Epithelial cell of prostate (primary cell): ENCODE measurements around the gene FABP1.

DNA sequence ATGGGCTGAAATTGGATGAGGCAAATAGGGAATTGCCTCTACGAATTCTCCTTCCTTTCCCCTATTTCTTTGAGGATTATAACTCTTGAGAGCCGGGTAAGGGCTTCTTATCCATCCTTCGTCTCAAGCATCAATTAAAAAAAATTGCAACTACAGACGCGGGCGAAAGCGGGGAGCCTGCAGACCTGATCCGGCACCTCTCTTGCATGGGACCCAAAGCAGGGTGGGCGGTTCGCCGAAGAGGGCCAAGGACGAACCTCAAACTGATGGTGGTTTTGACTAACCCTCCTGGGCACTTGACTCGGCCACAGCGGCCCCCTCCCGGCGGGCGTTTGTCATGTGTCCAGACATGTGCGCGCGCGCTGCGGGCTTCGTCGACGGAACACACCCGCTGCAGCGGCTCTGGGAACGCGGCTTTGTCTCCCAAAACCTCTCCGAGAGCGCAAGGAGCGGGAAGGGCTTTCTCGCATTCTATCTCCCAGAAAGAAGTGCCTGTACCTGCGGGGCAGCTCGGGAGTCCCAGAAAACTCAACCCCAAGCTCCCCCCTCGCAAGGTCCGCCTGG, 1.9 kb downstream of the CD8A start:
- RRBS, result 39% methylated on average over 7 of the region's 37 CpGs

- RRBS, result 2% methylated on average over 6 of the region's 28 CpGs
These were observed 16.7 kb upstream of the CD8A start for GRCh38 chr2:86807349-86807811.

DNA sequence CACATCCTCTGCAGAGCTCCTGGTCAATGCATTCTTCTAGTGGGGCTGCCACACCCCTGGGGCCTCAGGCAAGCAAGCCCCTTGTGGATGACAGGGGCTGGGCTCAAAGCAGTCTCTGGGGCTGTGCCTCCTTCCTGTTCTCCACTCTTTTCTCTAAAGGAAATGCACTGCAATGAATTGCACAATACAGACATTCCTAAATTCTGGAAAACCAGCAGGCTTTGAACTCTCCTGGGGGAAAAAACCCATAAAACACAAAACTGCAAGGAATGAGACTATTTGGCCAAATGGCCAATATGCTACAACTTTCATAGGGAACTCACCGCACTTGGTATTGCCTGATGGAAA, 293.9 kb upstream of the PLGLB2 start:
- RRBS, result no CpG with 5 or more reads among the region's 1 CpG

GRCh38 chr2:87521159-87521929, 226.5 kb upstream of the PLGLB2 start:
- RRBS, result no CpG with 5 or more reads among the region's 16 CpGs

DNA sequence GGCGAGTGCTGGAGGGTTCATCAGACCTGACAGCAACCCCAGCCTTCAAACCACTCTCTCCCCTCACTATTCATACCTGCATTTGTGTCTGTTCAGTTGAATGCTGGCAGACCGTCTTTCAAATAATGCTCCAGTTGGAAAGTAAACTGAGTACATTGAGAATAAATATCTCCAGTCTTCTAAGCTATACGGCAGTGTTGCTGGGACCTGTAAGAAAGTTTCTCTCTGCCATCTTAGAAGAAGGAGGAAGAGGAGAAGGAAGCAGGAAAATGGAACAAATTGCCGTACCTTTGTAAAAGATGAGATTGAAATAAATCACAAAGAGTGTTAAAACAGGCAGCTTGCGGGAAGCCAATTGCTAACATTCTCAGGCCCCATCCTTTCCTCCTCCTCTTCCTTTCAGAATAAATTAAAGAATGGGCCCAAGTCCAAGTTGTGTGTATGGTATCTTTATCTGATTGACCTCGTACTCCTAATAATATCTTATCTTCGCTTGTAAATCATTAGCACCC, 216.4 kb upstream of the PLGLB2 start:
- RRBS, result no CpG with 5 or more reads among the region's 7 CpGs

- RRBS, result no CpG with 5 or more reads among the region's 13 CpGs
These were observed 143.8 kb upstream of the PLGLB2 start for GRCh38 chr2:87603880-87604703.

DNA sequence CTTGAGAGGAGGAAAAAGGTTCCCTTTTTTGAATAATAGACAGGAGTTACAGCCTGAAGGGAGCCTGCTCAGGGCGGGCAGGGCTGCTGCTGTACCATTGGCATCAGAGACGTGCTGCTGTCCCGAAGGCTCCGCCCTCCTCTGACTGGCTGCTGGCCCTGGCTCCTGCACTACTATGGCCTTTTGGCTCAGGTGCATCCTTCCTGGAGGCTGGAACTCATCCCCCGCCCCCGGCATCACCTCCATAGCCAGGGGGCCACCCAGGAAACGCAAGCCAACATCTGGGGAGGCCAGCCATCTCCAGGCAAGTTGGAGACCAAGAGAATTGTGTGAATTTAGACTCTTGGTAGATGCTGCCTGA, 107.8 kb upstream of the PLGLB2 start:
- RRBS, result no CpG with 5 or more reads among the region's 7 CpGs

- RRBS, result no CpG with 5 or more reads among the region's 3 CpGs
These were observed 1.1 kb upstream of the SMYD1 start for GRCh38 chr2:88066572-88066897.

- RRBS, result no CpG with 5 or more reads among the region's 11 CpGs
These were observed at the start of gene FABP1 for GRCh38 chr2:88127868-88128438. TSS of gene FABP1 (minus strand) at chr2:88128062.

DNA sequence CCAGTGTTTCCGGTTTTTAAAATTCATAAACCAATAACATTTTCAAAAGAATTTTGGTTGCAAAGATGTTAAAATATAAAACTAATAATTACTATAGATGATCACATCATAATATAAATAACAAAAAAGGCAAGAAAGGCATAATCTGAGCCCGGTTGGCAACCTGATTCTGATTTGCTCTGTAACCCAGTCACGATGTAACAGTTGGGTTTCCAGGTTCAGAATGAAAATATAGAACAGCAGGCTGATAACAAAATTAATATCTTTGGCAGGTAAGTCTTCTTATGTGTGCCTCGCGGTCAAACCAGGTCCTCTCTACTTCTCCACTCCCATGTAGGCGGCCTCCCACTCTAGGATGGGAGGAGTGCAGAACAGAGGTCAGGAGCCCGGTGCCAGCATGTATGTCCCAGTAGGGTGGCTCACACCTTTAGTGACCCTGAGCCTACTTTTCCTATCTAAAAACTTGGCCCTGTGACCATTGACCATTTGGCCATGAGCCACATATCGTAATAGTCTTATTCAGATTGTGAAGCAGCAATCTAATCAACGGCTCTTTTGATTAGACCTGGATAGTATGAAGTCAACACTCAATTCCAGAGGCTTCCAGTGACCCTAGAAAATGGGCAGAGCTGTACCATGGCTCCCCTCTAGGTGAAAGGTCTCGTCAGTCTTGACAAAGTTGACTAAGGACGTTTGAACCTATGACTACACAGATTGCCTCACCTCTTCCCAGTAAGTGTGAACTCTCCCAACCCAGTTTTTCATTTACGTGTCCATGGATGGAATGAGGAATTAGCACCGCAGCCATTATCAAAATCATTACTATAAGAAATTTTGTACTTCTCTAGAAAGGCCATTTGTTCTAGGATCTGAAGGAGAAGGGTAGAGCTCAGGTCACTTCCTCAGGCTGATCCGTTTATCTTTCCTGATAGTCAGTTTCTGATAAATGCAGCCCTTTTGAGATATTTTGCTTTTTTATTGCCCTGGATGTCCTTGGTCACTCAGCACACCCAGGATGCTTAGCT, 17.1 kb upstream of the FABP1 start:
- RRBS, result no CpG with 5 or more reads among the region's 14 CpGs

GRCh38 chr2:88538595-88538957, 14.1 kb downstream of the TEX37 start:
- RRBS, result no CpG with 5 or more reads among the region's 7 CpGs

DNA sequence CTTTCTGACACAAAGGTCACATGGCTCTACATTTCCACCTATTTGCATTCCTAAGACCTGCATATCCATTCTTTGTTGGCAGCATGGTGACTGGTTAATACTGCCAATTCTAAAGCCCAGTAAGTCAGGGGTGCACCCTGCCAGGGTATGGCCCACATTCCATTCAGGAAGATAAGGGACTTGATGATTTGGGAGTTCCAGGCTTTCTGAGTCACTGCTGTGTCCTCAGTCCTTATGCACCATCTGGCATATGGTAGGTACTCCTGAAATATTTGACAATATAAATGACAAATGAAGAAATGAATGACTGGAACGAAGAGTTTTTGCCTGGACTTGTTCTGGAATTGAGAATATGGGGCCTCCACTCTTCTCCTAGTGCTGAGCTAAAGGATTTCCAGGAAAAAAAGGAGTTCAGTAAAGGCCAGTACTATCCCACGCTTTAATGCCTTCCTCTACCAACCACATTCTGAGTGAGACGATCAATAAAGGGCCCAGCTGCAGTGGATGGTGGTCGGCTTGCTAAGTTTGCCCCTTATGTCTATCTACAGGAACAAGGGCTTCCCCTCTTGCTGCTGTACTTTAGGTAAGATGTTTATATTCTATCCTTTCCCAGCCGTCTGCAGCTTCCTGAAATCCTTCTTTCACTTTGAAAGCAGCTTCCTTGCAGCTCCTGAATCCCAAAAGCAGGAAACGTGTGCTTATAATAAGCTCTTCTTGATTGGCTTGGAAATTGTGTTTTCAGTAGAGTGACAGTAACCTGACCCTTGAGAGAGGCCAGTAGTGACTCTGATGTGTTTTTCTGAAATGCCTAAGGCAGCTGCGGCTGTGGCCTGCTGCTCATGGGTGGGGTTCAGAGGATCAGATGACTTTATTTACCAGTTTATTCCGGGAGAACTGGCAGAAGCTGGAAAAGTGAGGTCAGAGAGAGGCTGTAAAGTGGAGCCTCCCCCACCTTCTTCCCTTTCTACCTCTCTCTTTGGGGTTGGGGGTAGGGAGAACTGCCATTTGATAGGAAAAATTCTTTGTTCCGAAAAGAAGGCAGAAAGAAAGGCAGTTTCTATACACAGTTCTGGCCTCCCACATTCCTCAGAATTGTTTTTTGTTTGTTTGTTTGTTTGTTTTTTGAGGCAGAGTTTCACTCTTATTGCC, 32.0 kb upstream of the EIF2AK3 start:
- RRBS, result no CpG with 5 or more reads among the region's 9 CpGs

DNA sequence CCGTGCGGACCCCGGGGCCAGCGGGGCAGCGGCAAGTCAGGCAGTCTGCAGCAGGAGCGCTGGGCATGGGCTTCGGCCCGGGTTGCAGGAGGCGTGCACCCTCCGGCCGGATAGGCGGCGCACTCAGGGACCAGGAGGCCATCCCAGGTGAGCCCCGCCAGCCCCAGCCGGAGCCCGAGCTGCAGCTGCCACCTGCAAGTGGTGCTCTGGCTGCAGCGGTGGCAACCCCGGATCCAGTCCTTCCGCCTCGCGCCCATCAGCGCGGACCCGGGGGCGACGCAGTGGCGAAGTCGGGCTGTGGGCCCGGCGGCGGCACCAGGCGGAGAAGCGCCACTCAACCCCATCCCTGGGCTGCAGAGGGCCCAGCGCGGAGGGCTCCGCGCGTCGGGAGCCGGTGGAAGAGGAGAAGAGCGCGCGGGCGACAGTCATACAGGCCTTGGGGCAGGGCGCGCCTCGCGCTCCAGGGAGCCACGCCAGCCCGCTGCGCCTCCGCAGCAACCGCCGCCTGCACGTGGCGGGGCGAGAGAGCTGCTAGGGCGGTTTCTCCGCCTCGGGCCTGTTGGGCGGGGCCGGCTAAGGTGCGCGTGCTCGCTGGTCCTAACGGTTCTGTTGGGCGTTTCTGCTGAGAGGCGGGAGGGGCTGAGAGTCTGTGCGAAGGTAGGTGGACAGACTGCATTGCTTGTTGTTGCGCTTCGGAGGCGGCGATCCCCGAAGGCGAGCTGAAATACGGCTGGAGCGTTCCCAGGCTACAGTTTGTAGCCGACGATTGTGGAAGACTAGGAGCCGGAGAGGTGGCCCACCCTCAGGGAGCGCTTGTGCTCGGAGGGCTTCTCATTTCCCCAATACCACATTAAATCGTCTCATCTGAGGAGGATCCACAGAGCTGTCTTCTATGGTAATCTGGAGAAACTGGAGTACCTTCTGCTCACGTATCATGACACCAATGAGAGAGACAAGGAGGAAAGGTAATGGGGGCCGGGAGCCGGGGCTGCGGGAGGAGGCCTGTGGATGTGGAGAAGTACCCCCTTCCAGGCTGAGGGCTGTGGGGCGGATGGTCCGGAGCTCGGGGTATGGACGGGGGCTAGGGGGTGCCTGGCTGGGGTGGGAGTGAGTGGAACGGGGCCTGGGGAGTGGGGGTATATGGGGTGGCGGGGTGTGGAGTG, 74.1 kb downstream of the RPIA start:
- RRBS, result 6% methylated on average over 21 of the region's 93 CpGs

- RRBS, result no CpG with 5 or more reads among the region's 12 CpGs
These were observed 178.1 kb downstream of the RPIA start for GRCh38 chr2:88869484-88870042.

GRCh38 chr2:89142899-89143532, 451.5 kb downstream of the RPIA start:
- RRBS, result no CpG with 5 or more reads among the region's 5 CpGs

DNA sequence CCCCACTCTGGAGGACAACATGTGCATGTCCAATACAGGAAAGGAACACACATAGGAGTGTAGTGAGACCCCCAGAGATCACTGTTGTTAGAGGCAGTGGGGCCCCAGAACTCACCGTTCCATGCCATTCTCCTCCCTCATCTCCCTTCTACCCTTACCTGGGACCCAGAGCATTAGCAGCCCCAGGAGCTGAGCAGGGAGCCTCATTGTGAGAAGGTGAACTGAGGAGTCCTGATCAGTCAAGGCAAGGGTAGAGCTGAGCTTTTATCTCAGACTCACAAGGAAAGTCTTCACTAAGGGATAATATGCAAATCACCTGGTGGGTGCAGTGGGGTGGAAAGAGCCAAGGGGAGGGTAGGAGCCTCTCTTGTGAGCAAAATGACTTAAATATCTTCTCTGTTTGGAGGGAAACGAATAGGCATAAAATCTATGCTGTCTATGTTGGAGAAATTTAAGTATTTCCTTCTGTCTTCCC, 553.9 kb downstream of the RPIA start:
- RRBS, result no CpG with 5 or more reads among the region's 2 CpGs

DNA sequence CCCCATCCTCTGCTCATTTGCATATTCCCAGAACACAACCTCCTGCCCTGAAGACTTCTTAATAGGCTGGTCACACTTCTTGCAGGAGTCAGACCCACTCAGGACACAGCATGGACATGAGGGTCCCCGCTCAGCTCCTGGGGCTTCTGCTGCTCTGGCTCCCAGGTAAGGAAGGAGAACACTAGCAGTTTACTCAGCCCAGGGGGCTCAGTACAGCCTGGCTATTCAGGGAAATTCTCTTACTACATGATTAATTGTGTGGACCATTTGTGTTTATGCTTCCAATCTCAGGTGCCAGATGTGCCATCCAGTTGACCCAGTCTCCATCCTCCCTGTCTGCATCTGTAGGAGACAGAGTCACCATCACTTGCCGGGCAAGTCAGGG, 1462.5 kb downstream of the RPIA start:
- RRBS, result no CpG with 5 or more reads among the region's 2 CpGs

- RRBS, result 67% methylated on average over 3 of the region's 24 CpGs
These were observed 2842.4 kb upstream of the AQP7B start for GRCh38 chr2:91744474-91745338.

DNA sequence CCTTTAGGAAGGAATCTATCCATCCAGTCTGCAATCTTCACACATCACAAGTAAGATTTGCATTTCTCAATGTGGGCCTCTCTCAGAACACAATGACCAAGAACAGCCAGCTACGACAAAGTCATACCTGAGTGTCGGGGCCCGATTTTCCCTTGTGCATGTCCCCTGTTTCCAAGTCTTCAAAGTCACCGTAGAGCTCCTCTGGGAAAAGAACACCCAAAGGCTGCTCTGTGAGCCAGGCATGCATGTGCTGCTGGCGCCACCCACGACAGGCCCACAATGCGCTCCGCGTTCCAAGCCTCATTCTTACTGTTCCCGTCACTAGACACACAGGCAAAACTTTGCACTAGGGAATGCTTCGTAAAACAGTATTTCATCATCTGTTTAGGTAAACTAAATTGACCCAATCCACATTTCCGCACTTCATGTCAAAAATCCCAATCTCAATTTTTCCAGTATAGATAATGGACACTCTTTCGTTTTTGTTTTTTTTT, 384.0 kb upstream of the AQP7B start:
- RRBS, result no CpG with 5 or more reads among the region's 13 CpGs